AG08470 (cell line): ENCODE measurements around a stretch of chr11.

- RRBS, result no CpG with 5 or more reads among the region's 9 CpGs
Measured at GRCh38 chr11:45049183-45049547, 97.3 kb upstream of the PRDM11 start.

- RRBS, result no CpG with 5 or more reads among the region's 2 CpGs
Measured at GRCh38 chr11:45092114-45092434, 54.4 kb upstream of the PRDM11 start.

DNA sequence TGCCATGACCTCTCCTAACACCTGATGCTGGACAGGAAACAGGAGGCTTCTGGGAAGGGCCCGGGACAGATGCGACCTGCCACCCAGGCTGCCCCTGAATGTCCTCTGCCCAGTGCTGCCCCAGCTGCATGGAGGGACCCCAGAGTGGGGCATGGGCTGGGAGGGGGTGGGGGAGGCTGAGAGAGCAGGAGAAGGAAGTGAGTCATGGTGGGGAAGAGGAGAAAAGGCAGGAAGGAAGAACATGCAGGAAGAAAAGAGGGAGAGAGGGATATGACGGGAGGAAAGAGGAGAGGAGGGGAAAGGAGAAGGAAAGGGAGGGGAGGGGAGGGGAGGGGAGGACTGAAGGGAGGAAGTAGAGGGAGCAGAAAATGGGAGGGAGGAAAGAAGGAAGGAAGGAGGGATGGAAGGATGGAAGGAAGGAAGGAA, 52.1 kb upstream of the PRDM11 start:
- RRBS, result no CpG with 5 or more reads among the region's 3 CpGs

GRCh38 chr11:45102831-45103279, 43.6 kb upstream of the PRDM11 start:
- RRBS, result no CpG with 5 or more reads among the region's 6 CpGs

GRCh38 chr11:45108360-45108718, 38.1 kb upstream of the PRDM11 start:
- RRBS, result no CpG with 5 or more reads among the region's 4 CpGs

DNA sequence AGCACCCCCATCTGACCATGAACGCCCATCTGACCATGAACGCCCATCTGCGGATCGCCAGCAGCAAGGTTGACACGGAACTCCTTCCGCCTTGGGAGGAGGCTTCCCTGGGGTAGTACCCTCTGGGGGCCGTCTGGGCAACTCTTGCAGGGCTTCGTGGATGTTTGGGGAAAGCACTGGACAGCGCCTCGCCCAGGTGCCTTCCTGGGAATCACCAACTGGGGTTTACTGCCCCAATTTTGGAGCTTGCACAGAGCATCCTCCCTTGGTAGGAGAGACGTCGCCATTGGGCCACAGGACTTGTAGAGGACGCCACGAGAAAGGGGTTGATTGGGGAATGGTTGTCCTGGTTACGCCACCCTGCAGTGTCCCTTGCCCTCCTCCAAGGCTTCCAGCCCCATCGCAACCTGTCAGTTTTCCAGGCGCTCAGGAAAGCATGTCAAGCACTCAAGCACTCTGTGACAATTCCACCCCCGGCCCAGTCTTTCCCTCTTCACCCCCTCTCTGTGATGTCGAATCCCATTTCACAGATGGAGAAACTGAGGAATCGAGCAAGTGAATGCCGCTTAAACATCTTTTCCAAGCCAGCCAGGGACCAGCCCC, 944 bp upstream of the PRDM11 start:
- RRBS, result no CpG with 5 or more reads among the region's 21 CpGs

DNA sequence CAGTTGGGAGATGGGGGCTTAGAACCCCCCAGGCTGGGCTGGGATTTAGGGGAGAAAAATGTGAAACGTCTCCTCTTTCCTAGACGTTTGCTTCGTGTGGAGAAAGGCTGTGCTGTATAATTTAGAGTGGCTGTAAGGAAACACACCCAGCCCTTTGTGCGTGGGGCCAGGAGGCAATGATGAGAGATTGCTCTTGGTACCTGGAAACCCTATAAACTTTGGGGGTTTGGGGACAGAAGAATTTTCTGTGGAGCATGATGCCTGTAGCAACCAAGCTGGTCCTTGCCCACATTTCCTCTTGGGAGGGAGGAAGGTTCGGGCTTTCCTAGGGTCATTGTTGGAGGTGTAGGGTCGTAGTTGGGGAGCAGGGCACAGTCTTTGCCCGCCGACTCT, 1.3 kb downstream of the PRDM11 start:
- RRBS, result no CpG with 5 or more reads among the region's 8 CpGs

DNA sequence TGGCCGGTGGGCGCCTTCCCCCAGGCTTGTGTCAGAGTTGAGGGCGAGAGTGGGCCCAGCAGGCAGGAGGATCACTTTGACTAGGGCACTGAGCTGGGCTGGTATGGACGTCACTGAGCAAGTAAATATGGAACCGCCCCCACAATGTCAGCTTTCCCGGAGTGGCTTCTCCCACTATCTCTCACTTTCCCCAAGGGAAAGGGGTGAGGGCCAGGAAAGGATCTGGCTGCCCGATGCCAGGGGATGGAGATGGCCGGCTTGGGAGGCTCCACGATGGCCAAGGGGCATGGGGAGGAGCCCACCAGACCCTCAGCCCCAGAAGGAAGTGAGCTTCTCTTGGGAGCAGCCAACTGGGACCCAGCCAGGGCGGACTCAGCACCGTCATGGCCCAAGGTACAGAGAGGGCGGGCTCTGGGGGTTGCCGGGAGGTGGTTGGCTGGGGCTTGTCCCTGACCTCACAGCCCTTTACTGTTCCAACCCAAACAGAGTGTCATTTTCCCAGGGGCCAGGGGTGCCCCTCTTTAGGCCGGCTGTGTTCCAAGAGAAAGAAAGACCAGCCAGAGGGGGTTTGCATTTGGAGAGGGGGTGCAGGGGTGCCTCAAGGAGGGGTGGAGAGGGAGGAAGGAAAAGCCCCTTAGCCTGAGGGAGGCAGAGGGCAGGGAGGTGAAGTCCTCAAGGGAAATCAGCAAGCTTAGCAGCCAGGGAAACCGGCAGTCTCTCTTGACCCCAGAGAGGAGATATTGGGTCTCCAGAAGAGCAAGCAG, 8.8 kb downstream of the PRDM11 start:
- RRBS, result 79% methylated on average over 2 of the region's 15 CpGs

DNA sequence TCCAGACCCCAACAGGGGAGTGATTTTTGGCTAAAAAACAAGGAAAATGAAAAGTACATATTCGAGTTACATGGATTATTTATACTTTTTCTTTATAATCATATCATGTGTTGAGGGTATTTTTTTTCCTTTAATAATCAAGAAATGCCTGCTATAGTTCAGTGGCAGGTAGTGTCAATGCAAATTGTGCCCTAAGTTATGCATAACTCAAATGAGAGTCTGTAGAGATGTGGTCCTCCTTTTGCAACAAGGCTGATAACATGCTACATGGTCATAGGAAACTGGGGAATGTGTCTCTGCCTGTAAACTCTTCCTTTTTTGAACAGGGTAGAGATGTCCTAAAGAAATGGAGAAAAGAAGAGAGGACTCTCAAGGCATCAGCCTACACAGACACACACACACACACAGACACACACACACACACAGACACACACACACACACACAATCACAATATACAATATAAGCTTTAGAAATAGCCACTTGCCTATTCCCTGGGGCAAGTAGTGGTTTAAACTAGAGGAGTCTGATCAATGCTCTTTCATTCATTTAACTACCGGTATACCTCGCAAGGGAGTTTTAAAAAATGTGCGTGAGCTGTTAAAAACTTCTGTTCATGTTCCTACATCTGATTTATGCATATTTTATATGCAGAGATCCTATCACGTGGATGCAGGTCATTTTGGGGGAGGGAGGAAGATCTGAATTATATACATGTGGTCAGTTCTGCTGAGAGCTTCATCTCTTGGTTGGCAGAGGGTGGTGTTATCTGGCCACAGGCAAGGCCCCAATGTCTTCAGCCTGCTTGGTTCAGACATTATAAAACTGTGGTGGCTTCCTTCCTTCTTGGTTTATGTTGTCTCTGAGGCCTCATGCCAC, 56.8 kb downstream of the SYT13 start:
- RRBS, result no CpG with 5 or more reads among the region's 5 CpGs

DNA sequence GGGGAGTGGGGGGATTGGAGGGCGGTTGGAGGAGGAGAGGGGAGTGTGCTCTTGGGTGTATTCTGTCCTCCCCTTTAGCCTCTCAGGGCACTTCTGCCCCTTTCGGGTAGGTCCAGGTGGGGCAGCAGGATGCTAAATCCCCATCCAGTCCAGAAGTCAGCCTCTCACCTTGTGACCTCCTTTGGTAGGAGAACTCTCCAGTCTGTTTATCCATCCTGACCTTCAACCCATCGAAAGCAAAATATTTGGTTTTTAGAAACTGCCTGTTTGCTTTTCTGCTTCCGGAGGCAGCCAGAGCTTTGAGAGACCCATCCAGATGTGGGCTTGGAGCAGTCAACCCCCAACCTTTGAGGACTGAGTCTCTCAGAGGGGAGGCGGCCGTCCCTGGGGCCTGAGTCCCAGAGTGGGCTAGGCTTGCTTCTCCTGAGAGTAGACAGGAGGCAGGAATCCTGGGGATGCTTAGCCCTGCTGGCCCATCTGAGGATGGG, 105.2 kb upstream of the SYT13 start:
- RRBS, result no CpG with 5 or more reads among the region's 6 CpGs

- RRBS, result no CpG with 5 or more reads among the region's 5 CpGs
Measured at GRCh38 chr11:45740893-45741527, 63.9 kb upstream of the SLC35C1 start.

- RRBS, result no CpG with 5 or more reads among the region's 5 CpGs
Measured at GRCh38 chr11:45793858-45794480, 11.0 kb upstream of the SLC35C1 start.

GRCh38 chr11:45880966-45881659, 4.3 kb upstream of the MAPK8IP1 start:
- RRBS, result no CpG with 5 or more reads among the region's 11 CpGs

- RRBS, result 2% methylated on average over 6 of the region's 34 CpGs
Measured at GRCh38 chr11:45918426-45919203, 938 bp upstream of the PEX16 start.

GRCh38 chr11:45993537-45994175, 71.2 kb downstream of the LARGE2 start:
- RRBS, result no CpG with 5 or more reads among the region's 7 CpGs

DNA sequence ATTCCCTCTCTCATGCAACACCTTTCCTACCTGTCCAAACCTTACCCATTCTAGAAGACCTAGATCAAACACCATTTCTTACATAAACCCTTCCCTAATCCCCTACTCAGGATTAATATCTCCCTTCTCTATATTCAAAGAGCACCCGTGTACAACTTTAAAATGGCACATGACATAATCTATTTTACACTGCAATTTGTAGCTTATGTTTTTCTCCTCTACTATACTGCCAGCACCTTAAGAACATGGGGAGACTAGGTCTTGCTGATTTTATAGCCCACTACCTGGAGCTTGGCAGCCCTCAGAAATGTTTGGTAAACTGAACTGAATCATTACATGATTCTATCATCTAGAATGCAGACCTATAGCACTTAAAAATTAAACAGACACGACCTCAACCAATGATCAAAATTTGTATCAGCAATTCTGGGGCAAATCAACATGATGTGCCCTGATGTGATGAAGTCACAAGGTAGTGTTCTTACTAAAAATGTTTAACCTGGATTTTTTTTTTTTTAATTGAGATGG, 94.1 kb downstream of the LARGE2 start:
- RRBS, result no CpG with 5 or more reads among the region's 2 CpGs

- RRBS, result no CpG with 5 or more reads among the region's 7 CpGs
Measured at GRCh38 chr11:46122786-46123260, 1.6 kb upstream of the PHF21A start.

DNA sequence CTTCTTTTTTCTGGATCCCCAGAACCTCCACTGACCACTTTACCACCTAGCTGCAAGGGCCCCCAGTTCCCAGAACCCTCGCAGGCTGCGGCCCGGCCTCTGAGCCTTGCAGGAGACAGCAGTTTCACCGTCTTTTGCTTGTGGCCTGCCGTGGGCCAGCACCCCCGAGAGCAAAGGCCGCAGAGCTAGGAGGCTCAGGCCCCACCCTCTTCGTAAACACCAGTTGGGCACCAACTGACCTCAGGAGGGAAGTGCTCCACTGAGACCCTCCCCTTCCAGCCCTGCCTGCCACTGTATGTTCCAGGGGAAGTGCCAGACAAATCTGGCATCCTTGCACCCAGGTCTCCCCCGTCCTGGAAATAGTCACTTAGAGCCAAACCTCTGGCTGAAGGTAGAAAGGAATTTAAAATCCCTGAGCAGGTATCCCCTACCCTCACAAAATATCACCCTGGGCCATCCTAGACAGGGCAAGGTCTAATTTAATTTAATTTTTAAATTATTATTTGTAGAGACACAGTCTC, 23.3 kb upstream of the CREB3L1 start:
- RRBS, result no CpG with 5 or more reads among the region's 9 CpGs

DNA sequence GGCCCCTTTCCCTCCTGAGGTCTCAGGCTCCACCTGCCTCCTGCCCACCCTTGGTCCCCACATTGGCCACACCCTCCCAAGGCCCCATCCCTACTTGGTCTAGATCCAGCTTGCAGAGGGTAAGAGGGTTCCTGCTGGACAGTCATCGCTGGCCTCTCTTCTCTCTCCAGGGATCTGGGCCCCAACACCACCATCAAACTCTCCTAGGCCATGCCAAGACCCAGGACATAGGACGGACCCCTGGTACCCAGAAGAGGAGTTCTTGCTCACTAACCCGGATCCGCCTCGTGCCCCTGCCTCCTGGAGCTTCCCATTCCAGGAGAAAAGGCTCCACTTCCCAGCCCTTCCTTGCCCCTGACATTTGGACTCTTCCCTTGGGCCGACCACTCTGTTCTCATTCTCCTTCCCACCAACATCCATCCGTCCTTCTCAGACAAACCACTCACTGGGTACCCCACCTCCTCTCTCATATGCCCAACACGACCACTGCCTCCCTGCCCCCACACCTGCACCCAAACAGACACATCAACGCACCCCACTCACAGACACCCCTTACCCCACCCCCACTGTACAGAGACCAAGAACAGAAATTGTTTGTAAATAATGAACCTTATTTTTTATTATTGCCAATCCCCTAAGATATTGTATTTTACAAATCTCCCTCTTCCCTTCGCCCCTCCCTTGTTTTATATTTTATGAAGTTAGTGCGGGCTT, 26.6 kb upstream of the DGKZ start:
- RRBS, result no CpG with 5 or more reads among the region's 11 CpGs

DNA sequence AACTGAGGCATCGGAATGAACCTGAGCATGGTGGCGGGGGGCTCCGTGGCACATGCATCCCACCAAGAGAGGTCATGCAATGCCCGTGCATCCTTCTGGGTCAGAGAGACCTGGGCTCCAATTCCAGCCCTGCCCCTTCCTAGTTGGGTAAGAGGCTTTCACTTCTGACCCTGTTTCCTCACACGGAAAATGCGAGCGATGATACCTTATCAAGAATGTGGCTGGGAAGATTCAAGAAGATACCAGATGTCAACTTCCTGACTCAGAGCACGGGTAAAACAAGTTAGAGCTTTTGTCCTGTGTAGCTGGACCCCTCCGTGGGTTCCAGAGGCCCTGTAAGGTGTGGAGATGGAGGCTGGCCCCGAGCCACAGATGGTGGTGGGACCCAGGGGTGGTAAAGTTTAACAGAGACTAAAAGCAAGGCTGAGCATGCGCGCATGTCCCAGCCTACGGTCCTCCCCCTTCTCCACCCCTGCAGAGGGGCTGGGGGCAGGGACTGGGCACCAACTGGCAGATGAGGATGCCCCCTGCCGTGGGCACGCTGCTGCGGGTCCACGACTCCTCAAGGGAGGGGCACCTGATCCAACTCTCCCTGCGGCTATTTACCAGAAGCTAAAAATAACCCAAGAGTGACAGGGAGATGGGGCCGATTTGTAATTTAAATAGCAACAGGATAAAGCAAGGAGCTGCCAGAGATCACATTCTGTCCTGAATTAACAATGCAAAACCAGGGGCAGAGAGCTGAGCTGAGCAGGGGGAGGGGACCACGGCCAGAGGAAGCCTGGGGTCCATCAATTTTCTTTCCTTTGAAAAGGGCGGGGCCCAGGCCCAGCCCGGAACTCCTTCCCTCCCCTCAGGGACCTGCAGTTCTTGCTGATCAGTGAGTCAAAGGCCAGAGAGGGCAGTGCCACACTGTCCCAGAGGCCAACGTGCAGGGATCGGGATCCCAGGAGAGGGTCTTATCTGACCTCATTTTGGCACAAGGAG, 8.4 kb upstream of the DGKZ start:
- RRBS, result no CpG with 5 or more reads among the region's 24 CpGs